Measurements from ENCODE around the genes DDX3X, NYX, MAOB and DIPK2B.

DNA sequence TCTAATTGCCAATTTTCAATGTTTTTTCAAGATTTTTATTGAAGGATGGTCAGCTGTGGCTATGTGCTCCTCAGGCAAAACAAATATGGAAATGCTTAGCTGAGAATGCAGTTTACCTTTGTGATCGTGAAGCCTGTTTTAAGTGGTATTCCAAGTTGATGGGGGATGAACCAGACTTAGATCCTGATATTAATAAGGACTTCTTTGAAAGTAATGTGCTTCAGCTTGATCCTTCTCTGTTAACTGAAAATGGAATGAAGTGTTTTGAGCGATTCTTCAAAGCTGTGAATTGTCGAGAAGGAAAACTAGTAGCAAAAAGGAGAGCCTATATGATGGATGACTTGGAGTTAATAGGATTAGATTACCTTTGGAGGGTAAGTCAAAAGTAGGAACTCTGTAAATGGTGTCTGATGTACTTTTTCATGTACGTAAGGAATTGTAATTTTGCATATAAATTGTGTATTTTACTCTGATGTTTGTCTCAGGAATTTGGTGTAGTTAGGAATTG is 80.7 kb downstream of the USP9X start:
- RRBS: no CpG with 5 or more reads among the region's 4 CpGs

DNA sequence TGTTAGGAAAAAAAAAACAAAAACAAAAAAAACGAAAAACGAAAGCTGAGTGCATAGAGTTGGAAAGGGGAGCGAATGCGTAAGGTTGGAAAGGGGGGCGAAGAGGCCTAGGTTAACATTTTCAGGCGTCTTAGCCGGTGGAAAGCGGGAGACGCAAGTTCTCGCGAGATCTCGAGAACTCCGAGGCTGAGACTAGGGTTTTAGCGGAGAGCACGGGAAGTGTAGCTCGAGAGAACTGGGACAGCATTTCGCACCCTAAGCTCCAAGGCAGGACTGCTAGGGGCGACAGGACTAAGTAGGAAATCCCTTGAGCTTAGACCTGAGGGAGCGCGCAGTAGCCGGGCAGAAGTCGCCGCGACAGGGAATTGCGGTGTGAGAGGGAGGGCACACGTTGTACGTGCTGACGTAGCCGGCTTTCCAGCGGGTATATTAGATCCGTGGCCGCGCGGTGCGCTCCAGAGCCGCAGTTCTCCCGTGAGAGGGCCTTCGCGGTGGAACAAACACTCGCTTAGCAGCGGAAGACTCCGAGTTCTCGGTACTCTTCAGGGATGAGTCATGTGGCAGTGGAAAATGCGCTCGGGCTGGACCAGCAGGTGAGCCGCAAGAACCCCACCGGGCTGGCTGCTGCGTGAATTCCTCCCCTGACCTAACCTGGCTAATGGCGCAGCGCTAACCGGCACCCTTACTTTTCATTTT is at the start of gene DDX3X:
Gene DDX3X, plus strand, starts transcription at position 458 of the 696 bp plus-strand sequence.
- RRBS: 2% methylated on average over 14 of the region's 51 CpGs

DNA sequence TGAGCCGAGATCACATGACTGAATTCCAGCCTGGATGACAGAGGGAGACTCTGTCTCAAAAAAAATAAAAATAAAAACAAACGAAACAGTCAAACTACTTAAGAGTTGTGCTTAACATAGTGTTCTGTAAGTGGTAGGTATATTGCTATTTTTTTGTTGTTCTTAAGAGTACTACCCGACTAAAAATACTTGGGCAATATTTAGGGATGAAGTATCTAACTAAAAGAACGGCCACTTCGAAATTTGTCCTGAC is 2.6 kb downstream of the DDX3X start:
- RRBS: no CpG with 5 or more reads among the region's 5 CpGs

DNA sequence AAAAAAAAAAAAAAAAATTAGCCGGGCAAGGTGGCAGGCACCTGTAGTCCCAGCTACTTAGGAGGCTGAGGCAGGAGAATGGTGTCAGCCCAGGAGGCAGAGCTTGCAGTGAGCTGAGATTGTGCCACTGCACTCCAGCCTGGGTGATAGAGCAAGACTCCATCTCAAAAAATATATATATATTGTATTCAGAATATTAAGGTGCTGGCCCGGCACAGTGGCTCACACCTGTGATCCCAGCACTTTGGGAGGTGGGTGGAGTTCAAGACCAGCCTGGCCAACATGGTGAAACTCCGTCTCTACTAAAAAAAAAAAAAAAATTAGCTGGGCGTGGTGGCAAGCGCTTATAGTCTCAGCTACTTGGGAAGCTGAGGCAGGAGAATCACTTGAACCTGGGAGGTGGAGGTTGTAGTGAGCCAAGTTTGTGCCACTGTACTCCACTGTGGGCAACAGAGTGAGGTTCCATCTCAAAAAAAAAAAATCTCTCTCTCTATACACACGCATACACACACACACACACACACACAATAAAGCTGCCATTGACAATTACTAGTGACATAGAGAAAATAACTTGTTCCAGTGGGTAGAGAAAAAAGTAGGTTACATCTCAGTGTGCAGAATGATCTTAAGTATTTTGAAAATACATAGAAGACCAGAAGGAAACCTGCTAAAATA is 19.5 kb downstream of the DDX3X start:
- RRBS: no CpG with 5 or more reads among the region's 6 CpGs

DNA sequence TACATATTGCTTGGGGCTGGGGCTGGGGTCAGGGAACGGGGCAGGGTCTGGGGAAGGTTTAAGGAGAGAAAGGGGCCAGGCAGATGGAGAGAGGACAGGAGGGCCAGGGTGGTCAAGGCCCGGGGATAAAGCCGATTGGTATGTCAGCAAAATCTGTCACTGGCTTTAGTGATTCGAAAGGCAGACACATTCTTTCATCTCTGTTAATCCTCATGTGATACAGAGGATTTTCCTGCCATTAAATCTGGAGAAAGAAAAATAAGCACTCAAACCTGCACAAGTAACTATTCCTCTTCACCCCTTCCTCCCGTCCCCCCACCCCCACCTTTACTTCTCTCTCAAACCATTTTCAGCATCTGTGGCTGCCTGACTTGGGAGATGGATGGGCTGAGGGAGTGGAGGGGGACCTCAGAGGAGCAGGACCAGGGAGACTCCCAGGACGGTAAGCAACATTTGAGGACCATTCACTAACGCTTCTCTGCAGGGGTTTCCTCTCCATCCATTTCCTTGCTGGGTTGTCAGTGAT is at the start of gene NYX:
Gene NYX, plus strand, starts transcription at position 269 of the 526 bp plus-strand sequence.
- RRBS: no CpG with 5 or more reads among the region's 7 CpGs

DNA sequence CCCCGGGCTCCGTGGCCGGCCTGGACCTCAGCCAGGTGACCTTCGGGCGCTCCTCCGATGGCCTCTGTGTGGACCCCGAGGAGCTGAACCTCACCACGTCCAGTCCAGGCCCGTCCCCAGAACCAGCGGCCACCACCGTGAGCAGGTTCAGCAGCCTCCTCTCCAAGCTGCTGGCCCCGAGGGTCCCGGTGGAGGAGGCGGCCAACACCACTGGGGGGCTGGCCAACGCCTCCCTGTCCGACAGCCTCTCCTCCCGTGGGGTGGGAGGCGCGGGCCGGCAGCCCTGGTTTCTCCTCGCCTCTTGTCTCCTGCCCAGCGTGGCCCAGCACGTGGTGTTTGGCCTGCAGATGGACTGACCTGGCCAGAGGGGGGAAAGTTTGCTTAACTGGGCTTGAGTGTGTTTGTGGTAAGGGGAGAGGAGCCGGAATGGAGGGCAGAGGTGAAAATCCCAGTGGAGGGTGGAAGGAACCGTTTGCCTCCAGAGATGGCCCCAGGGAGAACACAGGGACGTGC is 27.5 kb downstream of the NYX start:
- RRBS: 67% methylated on average over 6 of the region's 26 CpGs

- RRBS: no CpG with 5 or more reads among the region's 2 CpGs
Measured at GRCh38 chrX:41665644-41666095, 23.1 kb upstream of the GPR34 start.

DNA sequence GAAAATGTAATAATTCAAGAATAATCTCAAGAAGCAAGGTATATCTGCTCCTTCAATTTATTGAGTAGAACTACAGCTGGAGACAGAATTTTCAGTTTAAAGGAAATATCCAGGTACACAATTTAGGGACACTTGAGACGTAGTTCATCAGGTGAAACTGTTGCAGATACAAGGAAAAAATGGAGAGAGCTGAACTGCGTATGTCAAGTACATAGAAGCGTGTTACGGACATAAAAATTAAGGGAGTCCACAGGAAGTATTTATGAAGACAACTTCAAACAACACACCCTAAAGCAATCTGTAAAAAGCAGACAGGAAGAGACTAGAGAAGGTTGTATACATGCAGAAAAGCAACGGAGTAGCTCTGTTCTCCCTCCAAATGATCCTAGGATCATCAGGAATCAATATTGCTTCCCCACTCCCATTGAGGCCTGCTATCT is 5.9 kb downstream of the CASK start:
- RRBS: no CpG with 5 or more reads among the region's 5 CpGs

DNA sequence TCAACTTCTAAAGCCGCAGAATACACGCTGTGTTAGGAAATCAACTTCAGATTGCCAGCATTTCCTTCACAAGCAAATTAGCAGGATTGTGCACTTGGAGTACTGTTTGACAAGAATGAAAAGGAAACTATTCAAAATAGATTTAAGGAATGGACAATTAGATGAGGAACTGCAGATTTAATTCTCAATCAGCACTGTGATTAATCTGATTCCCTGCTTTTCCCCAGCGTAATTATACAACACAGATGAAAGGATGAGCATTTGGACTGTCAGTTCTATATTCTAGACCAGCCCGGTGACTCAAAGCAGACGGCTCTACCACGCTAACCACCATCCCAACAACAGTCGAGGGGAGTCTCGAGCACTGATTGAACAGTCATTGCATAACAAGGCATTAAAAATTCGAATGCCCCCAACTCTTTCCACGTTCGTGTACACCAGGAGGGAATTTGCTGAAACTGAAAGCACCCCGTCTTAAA is 1.4 kb downstream of the CASK start:
- RRBS: no CpG with 5 or more reads among the region's 12 CpGs

DNA sequence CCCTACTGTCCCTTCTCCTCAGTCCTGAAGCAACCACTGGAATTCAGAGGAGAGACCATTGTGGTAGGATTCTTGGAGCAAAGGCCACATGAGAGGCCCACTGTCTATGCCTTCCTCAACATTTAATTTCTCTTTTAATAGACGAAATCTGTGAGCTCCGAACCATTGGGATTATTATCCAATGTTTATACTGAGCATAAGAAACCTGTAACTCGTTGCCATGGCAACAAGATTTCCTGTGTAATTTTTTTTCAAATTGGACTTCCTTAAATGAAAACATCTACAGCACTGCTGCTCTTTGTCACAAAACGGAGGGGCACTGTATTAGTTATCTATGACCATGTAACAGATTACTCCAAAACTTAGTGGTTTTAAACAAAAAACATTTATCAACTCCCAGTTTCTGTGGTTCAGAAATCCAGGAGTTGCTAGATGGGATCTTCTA is 38.7 kb downstream of the PPP1R2C start:
- RRBS: no CpG with 5 or more reads among the region's 4 CpGs

DNA sequence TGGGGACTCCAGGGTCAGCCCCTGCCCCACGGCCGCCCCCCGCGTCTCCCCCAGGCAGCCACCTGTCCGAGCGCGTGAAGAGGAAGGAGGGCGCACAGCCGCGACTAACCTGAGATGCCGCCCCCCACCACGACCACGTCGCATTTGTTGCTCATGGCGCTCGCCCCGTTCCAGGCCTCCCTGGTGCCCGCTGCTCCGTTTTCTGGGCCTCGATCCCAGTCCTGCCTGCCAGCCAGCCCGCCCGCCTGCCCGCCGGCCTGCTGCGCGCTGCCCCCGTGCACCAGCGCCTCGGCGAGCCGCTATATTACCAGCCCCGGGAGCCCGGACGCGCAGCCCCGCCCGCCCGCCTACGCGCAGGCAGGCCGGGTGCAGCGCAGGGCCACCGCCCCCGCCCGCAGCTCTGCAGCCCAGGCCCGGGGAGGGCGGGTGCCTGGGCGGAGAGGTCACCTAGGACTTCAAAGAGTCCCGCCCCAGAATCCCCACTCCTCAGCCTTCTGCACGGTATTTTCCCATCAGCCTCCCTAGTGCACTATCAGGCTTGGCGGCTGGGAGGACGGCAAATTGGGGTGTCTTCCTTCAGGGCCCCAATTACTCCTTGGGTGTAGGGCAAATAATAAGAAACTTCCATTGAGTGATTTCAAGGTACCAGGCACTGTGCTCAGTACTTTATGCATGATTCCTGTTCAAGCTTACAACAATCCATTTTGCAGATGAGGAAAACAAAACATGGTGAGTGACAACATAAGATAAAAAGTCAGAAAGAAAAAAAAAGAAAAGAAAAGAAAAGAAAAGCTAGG is at the start of gene MAOB:
Gene MAOB, minus strand, starts transcription at position 306 of the 797 bp plus-strand sequence.
- RRBS: 6% methylated on average over 23 of the region's 52 CpGs

DNA sequence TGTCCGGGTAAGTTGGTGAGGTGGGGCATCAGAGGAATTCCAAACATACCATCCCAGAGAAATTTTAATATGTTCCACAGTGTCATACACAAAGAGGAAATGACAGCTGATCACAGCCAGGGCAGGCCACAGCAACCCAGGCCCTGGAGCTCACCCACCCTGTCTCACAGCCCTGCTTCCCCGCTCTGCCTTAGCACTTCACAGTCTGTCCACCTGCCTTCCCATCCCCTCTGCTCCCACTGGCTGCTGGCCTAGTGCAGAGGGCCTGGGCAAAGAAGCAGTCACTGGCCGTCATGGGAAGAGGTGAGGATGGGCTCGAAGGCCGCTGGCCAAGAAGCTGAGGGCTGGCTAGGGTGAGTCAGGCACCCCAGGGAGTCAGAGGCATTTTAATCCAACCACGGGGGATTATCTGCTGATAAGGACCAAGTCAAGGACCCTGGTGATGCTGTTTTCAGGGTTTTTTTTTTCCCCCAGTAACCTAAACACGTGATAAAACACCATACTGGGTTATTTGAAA is 3.1 kb downstream of the NDP start:
- RRBS: no CpG with 5 or more reads among the region's 7 CpGs

DNA sequence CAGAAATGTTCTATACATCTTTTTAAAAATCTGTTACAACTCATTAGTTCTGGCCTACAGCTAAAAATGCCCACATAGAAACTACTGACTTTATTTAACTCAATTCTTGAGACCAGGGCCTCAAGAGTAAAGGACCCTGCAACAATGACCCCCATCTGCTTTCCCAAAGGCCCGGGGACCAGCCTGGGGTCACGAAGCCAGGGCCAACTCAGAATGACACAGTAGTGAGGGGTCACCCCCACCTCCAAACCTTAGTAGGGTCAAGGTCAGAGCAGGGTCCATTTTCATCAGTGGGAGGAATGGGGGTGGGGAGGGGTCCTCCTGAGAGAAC is 544 bp downstream of the FUNDC1 start:
- RRBS: no CpG with 5 or more reads among the region's 2 CpGs

DNA sequence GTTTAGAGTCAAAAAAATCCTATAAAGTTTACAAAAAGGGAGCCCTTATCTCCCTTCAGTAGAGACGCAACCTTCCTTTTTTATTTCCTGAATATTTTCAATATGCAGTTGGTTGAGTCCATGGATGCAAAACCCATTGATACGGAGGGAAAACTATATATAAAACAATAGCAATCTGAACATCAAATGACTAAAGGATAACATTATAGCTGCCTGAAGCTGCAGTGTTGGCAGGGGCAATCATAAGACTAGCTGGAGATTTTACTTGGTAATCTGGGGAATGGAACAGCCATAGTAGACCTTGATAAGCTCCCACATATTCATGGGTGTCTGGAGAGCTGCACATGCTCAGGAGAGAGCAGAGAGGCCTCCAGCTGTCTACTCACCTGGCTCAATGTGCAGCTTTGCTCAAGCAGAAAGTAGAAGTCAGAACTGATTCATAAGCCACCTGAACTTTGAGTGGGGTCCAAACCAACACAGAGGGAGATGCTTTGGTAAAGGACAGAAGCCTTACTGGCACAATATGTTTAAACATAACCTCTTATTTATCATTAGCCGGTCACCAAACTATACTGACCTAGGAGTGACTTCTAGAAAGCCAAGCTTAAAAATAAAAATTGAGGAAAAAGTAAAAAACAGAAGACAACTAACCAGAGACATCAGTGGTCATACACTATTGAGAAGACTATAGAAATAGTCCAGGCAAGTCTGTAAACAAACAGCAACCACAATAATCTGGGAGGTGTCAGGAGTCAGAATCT is 54.4 kb downstream of the KDM6A start:
- RRBS: no CpG with 5 or more reads among the region's 3 CpGs

DNA sequence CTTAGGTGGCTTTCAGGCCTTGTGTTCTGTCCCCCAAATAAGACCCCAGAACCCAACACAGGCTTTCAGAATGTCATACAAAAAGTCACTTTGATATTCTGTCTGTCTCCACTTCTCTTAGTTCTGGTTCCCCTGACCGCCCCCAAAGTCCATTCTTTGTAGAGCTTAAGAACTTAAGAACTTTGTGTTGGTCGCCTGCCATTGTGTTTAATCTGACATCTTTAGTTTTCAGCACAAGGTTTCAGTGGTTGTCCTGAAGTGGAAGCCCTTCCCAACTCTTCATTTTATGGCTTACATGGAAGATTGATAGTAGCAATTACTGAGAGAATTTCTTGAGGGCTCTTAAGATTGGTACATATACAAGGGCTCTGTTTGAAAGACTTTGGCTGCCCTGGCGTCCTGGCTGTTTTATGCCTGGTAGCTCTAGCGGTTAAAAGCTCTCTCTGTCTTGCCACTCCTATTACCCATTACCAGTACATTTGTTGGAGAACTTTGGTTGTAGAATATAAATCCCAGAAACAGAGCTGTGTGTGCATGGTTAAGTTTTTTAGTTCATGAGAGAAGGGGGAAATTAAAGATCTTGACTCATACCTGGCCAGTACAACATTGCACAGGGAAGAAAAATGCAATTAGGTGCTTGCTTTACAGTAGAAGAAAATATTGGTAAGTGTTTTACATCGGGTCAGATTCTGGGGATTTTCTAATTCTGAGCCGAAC is 75.0 kb downstream of the KDM6A start:
- RRBS: no CpG with 5 or more reads among the region's 6 CpGs

GRCh38 chrX:45061153-45061890 is 139.4 kb downstream of the DIPK2B start:
- RRBS: no CpG with 5 or more reads among the region's 7 CpGs

DNA sequence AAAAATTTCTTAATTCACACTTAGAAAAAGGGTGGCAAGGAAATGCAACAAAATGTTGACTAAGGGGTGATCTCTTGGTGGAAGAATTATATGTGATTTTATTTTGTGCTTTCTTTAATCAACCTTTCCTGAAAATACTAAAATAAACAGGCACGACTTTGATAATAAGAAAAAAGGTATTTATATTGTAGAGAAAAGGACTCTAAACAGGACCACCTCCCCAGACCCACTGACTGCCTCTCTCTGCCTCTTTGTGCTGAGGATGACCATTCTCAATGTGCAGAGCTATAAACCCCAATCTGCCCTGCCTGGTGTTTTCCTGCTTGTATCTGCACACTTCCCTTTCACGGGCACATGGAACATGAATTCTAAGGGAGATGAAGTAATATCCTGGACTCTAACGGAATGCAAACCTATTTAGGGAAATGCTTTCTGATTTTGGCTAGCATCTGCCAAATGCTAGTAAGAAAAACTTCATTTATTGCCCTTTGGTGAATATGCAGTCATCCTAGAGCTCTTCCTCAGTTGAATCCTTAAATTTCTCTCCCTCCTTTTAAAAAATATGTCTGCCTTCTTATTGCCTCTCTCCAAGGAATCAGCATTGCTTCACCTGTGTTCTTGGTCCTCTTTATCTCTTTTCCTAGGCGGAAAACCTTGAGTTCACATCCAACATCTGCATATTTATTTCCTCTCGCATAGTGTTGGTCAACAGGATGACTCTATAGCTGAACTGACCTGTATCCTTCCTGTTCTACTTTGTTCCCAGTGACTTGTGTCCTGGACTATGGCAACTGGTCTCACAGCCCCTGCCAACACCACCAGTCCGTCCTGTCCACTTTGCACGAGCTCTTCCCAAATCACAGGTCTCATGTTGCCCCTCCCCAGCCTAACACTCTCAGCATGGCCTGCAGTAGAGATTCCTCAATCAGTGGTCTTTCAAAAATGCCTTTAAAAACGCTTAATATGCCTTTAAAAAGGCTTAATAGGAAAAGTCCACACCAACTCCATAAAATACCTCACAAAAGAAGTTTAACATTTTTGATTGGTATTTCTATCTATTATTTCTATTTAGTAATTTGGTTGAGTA is 2.2 kb downstream of the DIPK2B start:
- RRBS: no CpG with 5 or more reads among the region's 8 CpGs

- RRBS: 11% methylated on average over 3 of the region's 12 CpGs
Measured at GRCh38 chrX:45200560-45201467, at the start of gene DIPK2B. Gene DIPK2B (minus strand): TSS chrX:45200876.

DNA sequence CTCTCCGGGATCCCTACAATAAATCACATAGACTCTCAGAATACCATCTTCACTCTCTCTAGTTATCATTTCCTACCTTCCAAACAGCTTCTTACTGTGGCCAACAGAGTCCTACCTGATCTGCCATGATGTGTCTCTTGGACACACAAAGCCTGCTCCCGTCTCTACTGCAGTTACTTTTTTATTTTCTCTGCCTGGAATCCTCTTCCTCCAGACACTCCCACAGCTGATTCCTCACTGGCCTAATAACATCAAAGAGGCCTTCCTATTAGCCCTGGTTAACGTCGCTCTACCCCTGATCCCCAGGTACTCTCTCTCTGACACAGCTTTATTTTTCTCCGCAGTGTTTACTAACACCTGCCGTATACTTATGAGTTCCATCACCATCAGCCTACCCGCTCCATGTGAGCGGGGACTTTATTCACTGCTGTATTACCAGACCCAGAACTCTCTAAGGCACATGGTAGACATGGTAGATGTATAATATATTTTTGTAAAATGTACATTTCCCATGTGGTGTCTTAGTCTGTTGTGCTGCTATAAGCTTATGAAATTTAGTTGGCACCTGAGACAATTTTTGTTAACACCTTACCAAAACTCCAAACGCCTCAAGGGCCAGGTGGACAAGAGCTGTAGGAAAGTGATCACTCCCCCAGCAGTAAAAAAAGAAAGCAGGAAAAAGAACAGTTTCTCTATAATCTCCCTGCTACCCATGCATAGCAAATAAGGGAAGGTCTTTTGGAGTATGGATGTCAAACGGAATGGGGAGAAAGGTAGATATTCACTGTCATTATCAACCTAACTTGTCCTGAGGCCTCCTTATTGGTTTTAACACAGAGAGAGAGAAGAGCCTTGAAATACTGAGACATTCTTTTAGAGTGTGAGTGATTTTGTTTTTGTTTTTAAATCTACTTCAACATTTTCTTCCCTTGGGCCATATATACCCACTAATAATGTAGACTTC is 559.9 kb upstream of the DIPK2B start:
- RRBS: no CpG with 5 or more reads among the region's 10 CpGs

DNA sequence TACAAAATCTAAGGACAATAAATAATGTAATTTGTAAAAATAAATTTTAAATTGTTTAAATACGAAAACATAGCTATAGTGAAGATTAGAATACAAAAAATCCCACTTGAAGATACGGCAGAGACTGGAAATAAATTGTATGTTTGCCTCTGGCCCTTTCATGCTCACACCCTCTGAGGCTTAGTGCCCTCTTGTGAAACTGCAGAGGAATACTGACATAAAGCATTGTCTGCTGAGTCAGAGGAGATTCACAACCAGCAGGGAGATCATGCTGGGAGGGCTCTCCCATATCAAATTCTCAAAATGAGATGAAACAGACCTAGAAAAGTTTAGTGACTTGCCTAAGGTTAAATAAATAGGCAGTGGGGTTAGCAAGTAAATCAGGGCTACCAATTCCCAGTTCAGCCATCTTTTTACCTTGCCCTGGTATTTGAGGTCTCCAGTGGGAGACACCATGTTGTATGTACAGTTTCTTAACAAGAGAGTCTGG is 581.2 kb upstream of the DIPK2B start:
- RRBS: no CpG with 5 or more reads among the region's 2 CpGs